Cerebral cortex (tissue), 2 donors: ENCODE measurements around a stretch of chr16.

DNA sequence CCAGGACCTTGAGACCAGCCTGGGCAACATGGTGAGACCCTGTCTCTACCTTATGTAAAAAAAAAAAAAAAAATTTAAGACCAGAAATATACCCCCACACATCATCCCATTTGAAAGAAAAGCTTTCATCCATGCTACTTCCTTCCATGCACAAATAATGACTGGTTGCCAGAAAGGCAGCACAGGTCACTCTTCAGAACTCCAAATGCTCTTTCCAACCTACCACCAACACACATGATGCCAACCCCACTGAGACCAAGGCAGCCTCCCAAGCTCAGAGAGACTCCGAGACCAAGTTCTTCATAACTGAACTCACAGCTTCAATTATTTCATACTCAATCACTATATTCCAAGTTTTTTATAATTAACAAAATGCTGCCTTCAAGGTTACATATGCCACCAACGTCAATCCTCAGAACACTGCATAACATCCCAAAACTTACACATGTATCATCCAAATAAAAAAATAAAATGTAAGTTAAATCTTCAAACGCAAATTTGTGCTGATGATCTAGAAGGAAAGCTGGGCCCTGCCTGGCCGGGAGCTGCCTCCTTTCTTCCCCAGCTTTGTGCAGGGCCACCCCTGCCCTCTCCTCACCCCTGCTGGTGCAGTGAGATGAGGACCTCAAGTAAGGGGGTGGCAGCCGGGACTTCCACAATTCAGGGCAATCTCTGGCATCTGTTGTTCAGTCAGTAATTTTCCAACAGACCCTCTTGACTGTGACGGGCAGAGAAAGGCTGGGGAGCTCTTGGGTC lies 15.8 kb downstream of the ANKRD11 start:
- PRO-cap, 2 experiments: no peak in any of the 2 experiments

DNA sequence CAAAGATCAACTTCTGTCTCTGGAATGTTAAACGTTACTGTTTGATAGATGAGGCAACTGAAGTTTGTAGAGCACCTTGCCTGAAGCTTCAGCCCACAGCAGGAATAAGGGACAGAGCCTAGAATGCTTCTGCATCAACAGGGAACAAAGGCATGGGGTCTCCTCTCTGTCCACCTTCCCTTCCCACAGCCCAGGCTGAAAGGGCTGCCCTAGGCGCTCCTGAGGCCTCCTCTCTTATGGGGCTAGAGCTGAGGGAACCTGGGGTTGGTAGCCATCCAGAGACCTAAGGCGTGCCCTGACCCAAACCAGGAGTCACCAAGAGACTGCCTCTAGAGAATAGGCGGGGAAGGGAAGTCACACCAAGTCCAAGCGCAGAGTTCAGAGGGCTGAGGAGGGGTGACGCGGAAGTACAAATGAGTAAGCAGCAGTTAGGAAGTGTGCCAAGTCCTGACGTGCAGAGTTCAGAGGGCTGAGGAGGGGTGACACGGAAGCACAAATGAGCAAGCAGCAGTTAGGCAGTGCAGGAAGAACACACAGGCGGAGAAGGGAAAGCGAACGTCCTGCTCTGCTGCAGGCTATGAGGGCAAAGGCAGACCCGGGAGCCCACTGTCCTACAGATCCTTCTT lies 2.9 kb upstream of the SPG7 start:
- PRO-cap, 2 experiments: peak in 1 of 2 experiments; most common plus-strand start position 510 of the sequence (in 1); most common minus-strand start position 285 of the sequence (in 1)

- PRO-cap, 2 experiments: no peak in any of the 2 experiments
Measured at GRCh38 chr16:89536579-89536726, 24.0 kb upstream of the RPL13 start.

DNA sequence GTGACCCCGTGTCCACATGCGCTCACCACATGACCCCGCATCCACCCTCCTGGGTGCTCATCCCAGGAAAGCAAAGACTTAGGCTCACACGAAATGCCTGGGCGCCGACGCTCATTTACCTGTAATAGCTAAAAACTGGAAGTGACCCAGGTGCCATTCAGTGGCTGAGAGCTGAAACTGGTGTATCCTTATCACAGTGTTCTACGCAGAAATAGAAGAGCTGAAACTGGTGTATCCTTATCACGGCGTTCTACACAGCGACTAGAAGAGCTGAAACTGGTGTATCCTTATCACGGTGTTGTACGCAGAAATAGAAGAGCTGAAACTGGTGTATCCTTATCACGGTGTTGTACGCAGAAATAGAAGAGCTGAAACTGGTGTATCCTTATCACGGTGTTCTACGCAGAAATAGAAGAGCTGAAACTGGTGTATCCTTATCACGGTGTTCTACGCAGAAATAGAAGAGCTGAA lies 19.7 kb upstream of the RPL13 start:
- PRO-cap, 2 experiments: no peak in any of the 2 experiments

DNA sequence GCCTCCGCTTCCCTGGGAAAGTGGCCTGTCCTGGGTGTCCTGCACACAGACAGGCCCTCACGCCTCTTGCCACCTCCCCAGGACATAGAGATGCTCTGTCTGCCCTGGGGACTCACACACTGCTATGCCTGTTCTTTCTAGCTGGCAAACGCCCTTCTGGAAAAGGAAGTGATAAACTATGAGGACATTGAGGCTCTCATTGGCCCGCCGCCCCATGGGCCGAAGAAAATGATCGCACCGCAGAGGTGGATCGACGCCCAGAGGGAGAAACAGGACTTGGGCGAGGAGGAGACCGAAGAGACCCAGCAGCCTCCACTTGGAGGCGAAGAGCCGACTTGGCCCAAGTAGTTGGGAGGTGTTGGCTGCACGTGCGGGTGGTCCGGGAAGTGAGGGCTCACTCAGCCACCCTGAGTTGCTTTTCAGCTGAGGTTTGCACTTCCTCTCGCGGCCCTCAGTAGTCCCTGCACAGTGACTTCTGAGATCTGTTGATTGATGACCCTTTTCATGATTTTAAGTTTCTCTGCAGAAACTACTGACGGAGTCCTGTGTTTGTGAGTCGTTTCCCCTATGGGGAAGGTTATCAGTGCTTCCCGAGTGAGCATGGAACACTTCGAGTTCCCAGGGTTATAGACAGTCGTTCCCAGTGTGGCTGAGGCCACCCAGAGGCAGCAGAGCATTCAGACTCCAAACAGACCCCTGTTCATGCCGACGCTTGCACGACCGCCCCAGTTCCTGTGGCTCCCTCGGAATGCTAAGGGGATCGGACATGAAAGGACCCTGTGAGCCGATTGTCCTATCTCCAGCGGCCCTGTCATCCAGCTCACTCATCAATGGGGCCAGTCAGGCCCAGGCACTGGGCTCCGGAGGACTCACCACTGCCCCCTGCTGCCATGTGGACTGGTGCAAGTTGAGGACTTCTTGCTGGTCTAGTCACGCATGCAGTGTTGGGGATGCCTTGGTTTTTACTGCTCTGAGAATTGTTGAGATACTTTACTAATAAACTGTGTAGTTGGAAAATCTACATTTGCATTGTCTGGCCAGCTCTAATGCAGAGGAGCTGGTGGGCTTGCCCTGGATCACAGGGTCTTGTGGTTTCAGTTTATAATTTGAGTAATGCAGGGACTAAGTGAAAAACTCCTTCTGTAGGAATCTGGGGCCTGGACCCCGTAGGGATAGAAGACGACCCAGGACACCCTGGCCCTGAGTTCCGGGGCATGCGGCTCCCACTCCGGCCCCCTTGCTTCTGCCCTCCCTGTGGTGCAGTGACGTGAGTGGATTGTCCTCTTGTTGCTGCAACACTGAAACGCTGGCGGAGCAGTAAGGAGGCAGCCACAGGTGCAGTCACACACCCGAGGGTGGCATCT lies 3.3 kb upstream of the RPL13 start:
- PRO-cap, 2 experiments: peak in 1 of 2 experiments; most common plus-strand start position 272 of the sequence (in 1); most common minus-strand start position 121 of the sequence (in 1)

DNA sequence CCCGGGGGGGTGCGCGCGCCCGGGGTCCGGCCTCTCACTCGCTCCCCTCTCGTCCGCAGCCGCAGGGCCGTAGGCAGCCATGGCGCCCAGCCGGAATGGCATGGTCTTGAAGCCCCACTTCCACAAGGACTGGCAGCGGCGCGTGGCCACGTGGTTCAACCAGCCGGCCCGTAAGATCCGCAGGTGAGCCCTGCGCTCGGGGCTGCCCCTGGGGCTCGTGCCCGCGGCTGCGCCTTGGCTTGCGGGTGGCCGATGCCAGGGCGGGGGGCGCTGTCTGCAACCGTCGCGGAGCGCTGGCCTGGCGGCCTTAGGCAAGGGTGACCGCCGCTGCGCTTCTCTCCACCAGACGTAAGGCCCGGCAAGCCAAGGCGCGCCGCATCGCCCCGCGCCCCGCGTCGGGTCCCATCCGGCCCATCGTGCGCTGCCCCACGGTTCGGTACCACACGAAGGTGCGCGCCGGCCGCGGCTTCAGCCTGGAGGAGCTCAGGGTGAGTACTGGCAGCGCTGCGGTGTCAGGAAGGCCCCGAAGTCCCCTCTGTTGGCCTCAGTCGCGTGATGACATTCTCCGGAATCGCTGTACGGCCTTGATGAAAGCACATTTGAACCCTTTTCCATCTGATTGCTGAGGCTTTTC lies 516 bp downstream of the RPL13 start:
- PRO-cap, 2 experiments: peak in 1 of 2 experiments; most common plus-strand start position 549 of the sequence (in 1)

GRCh38 chr16:89632462-89632834 lies 19.0 kb downstream of the DPEP1 start:
- PRO-cap, 2 experiments: no peak in any of the 2 experiments

GRCh38 chr16:89744504-89745391 lies 23.4 kb downstream of the ZNF276 start:
- PRO-cap, 2 experiments: no peak in any of the 2 experiments

GRCh38 chr16:89833478-89833914 lies 5.2 kb downstream of the SPIRE2 start:
- PRO-cap, 2 experiments: no peak in any of the 2 experiments

GRCh38 chr16:89842814-89843274 lies 14.6 kb downstream of the SPIRE2 start:
- PRO-cap, 2 experiments: no peak in any of the 2 experiments

DNA sequence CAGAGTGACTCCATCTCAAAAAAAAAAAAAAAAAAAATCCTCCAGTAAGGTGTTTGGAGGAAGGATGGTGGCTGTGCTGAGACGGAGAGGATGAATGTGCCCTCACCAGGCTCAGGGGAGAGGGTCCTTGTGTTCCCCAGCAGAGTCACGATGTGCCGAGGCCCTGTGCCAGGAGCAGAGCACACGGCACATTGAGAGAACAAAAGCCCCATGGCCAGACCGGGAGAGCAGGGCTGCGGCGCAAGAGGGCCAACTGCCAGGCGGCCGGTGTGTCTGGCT lies 9.1 kb upstream of the MC1R start:
- PRO-cap, 2 experiments: peak in 1 of 2 experiments; most common plus-strand start position 217 of the sequence (in 1); most common minus-strand start position 96 of the sequence (in 1)

- PRO-cap, 2 experiments: no peak in any of the 2 experiments
Measured at GRCh38 chr16:89971912-89972336, 23.4 kb downstream of the DEF8 start.

- PRO-cap, 2 experiments: no peak in any of the 2 experiments
Measured at GRCh38 chr16:89973851-89974215, 25.3 kb downstream of the DEF8 start.